Endometrial microvascular endothelial cells (primary cell): ENCODE results near the gene DDX39B.

- RAMPAGE, long total RNA = no peak
Measured at GRCh38 chr6:30885444-30885982, 1.2 kb downstream of the DDR1 start.

DNA sequence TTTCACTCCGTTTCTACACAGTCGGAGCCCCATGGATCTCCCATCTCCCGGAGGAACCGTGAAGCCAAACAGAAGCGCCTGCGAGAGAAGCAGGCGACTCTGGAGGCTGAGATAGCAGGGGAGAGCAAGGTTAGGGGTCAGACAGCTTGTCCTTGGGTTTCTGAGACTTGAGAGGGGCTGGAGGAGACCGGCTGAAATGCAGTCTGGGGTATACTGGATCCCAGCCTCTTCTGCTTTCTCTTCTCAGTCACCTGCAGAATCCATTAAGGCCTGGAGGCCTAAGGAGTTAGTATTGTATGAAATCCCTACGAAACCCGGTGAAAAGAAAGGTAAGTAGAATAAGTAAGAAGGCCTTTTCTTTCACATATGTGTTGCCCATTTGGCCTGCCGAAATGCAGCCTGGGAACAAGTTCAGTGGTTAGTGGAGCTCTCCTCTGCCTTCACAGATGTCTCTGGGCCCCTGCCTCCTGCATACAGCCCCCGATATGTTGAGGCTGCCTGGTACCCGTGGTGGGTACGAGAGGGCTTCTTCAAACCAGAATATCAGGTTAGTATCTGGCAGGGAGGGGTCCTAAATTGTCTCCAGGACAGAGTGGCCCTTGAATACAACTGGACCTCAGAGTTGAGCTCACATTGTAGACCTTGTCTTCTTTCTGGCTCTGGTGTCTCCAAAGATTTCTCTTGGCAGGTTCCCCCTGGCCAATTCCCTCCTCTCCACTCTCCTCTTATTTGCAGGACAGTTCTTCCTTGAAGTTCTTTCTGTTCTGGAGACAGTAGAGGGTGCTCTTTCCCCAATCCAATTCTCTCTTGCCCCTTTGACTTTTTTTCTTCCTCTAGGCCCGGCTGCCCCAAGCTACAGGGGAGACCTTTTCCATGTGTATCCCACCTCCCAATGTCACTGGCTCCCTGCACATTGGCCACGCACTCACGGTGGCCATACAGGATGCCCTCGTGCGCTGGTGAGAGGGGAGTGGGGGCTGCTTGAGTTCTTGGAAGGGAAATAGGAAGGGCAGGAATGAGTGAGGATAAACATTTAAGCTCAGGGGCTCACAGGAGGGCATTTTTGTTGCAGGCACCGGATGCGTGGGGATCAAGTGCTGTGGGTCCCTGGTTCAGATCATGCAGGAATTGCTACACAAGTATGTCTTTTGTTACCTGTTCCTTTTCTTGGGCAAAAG, 1.3 kb downstream of the VARS2 start:
- RAMPAGE, long total RNA = no peak

- RAMPAGE, long total RNA = no peak
Measured at GRCh38 chr6:30926501-30927014, 5.4 kb downstream of the SFTA2 start.

DNA sequence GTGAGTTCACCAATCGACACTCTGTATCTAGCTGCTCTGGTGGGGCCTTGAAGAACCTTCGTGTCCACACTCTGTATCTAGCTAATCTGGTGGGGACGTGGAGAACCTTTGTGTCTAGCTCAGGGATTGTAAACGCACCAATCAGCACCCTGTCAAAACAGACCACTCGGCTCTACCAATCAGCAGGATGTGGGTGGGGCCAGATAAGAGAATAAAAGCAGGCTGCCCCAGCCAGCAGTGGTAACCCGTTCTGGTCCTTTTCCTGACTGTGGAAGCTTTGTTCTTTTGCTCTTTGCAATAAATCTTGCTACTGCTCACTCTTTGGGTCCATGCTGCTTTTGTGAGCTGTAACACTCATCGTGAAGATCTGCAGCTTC, 9.2 kb upstream of the MUC22 start:
- RAMPAGE, long total RNA = no peak

GRCh38 chr6:31010744-31011068, 432 bp downstream of the MUC22 start:
- RAMPAGE, long total RNA = no peak

DNA sequence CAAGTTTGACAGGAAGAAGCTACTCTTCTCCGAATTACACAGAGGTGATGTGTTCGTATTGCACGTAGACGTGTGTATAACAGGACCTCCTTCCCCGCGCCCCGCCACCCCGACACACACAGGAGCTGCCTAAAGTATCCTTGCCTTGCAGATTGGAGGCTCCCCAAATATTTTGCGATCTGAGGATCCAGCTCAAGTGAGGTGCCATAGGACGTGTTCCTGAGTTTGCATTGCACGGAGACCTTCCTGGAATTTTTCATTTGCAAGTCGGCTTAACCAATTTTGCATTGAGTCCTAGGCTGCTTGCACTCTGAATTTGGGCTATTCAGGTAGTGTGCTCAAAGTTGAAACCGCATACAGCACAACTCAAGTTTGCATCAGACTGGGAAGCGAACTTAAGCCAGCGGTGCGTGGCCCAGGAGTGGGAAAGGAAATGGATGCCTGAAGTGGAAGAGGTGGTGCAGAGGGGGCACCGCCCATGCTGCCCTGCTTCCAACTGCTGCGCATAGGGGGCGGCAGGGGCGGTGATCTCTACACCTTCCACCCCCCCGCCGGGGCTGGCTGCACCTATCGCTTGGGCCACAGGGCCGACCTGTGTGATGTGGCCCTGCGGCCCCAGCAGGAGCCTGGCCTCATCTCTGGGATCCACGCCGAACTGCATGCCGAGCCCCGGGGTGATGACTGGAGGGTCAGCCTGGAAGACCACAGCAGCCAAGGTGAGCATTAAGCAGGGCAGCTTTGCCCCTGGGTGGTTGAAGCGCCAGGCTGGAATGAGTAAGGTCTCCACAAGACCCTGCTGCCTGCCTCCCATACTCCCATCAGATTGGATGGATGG, 820 bp downstream of the TCF19 start:
- RAMPAGE, long total RNA = no peak

- RAMPAGE, long total RNA = no peak
Measured at GRCh38 chr6:31178506-31179695, 8.4 kb upstream of the POU5F1 start.

DNA sequence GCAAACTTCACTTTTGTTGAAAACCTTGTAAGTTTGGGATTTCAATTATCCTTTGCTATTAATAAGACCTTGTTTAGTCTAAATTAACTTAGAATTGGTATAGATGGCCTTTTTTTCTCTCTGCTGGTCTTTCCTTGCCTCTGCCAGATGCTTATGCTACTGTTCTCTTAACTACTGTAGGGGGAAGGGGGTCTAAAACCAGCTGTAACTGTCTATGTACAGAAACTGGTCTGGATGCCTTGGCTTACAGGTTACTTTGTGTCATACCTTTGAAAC, 14.8 kb upstream of the POU5F1 start:
- RAMPAGE, long total RNA = no peak

GRCh38 chr6:31185806-31186852, 15.6 kb upstream of the POU5F1 start:
- RAMPAGE, long total RNA = no peak

GRCh38 chr6:31198301-31198588, 27.8 kb upstream of the POU5F1 start:
- RAMPAGE, long total RNA = no peak

DNA sequence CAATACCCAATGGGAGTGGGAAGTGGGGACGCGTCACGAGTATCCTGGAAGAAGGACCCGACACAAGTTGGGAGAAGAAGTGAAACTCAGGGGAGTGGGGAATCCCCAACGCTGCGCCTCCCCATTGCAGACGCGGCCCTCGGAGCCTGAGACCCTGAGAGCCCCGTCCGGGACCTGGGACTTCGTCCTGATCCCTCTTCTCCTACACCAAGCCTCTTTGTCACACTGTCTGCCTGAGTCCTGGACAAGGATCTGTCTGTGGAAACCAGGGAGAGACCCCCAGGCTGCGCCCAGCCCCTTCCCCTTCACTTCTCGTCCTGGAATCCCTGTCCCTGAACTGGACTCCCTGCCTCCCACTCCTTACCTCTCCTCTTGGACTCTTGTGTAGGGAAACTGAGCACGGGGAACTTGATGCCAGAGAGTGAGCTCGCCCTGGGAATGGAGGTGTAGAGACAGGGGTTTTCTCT, 304 bp upstream of the HLA-B start:
- RAMPAGE, long total RNA = no peak

DNA sequence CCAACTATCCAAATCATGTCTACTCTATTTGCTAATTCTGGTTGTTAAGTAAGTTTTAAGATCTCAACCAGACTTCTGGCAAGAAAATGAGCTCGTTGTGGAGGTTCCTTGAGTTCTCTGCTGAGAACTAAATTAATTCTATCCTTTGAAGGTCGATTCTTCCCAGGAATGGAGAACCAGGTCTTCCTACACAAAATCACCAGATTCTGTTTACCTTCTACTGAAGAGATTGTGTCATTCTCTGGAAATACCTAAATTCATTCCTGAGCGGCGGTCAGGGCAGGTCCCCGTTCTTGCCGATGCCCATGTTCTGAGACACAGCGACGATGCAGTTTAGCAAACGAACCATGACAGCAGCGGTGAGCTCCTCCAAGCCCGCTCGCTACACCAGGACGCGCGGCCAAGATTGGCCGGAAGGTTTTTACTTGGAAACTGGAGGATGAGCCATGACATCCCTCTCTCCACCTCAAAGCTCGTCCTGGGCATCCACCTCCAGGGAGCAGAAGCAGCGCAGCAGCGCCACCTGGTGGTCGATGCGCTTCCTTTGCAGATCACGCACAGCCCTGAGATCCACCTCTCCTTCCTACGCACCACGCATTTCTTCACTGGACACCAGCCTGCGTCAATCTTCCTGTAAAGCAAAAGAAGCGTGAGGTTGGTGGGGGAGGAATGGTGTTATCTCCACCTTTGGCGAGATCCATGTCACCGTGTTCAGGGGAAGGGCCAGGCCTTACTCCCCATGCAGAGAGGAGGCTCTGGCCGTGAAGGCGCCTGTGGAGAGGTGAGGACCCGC, 9.8 kb upstream of the HLA-B start:
- RAMPAGE, long total RNA = no peak

GRCh38 chr6:31378301-31378796, 21.4 kb upstream of the HLA-B start:
- RAMPAGE, long total RNA = no peak

DNA sequence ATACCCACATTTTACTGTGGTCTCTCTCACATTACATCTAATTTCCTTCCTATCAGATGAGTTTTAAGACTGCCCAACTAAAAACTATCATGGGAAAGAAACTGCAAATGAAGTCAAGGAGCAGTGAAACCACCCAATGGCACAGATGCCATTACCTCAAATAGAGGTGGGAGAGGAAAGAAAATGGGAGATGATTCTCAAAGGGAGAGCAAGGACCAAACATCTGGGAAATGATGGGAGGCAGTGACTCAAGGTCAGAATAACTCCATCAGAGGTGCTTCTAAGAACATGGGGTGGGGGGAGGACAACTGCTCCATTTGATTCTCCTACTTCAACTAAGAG, 4.3 kb downstream of the MCCD1 start:
- RAMPAGE, long total RNA = no peak

DNA sequence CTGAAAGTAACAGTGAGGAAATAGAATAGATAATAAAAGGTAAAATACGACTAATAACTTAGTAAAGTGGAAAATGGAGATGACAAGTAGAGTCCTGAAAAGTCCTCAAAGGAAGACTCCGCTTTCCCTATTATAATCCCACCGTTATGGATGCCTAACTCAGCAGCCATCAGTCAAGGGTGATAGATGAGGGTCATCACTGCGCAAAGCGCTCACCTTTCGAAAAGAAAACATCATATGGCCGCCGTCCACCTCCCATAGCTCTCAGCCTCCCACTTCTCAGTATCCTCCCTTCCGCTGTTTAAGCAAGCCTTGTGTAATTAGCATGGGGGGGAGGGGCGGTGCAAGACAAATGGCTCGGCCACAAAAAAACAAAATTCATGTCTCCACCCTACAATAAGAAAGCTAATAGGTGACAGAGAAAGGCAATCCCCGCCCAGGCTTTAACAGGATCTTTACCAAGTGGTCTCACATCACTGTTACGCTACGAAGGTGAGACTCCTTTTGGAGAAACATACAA, 806 bp downstream of the DDX39B start:
- RAMPAGE, long total RNA = no peak

DNA sequence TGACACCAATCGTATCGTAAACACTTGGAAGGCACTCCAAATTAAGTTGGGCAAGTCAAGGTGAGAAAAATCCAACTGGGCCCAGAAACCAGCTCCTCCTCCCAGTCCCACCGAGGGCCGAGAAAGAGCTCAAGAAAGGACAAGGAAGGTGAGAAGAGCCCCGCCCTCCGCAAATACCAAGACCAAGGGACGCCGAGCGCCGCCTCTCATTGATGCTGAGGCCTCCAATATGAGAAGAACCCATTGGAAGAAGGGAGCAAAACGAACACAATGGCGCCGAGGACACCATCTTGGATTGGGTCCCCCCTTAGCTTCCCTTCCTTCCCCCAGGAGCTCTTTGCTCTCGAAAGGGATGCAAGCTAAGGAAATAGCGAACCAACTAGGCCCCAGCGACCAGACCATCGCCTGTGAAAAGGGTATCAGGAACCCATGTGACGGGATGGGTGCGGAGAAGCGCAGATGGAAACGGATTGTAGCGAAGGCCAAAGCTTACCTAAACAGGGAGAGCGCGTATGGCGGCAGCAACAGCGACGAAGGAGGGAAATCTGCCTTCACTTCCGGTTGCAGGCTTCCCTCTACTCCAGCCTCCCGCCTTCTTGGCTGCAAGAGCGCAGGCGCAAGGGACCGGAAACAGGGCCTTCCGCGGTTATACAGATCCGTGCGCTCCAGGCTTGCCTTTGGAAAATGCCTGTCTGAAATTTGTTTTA, at the start of gene DDX39B:
Gene DDX39B (minus strand): TSS at position 547 of the 707 bp plus-strand sequence.
- RAMPAGE, long total RNA = start-site peak on the minus strand centred at position 566 of the sequence, 105 bp wide, 68 and 463 reads in 2 replicates

DNA sequence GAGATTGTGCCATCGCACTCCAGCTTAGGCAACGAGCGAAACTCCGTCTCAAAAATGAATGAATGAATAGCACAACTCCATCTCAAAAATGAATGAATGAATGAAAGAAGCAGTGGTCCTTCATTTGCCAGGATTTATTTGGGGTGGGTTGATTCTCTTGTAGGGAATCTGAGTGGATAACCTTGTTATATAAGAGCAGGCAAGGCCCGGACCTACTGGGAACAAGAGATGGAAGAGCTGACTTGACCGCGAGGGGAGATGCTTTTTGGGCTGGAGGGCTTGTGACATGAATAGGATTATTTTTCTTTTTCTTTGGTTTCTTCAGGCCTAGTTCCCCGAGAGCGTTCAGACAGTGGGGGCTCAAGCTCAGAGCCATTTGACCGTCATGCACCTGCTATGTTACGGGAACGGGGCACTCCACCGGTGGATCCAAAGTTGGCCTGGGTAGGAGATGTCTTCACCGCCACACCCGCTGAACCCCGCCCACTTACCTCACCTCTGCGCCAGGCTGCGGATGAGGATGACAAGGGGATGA, 9.8 kb downstream of the PRRC2A start:
- RAMPAGE, long total RNA = no peak

GRCh38 chr6:31657820-31658481, 2.3 kb downstream of the APOM start:
- RAMPAGE, long total RNA = no peak

DNA sequence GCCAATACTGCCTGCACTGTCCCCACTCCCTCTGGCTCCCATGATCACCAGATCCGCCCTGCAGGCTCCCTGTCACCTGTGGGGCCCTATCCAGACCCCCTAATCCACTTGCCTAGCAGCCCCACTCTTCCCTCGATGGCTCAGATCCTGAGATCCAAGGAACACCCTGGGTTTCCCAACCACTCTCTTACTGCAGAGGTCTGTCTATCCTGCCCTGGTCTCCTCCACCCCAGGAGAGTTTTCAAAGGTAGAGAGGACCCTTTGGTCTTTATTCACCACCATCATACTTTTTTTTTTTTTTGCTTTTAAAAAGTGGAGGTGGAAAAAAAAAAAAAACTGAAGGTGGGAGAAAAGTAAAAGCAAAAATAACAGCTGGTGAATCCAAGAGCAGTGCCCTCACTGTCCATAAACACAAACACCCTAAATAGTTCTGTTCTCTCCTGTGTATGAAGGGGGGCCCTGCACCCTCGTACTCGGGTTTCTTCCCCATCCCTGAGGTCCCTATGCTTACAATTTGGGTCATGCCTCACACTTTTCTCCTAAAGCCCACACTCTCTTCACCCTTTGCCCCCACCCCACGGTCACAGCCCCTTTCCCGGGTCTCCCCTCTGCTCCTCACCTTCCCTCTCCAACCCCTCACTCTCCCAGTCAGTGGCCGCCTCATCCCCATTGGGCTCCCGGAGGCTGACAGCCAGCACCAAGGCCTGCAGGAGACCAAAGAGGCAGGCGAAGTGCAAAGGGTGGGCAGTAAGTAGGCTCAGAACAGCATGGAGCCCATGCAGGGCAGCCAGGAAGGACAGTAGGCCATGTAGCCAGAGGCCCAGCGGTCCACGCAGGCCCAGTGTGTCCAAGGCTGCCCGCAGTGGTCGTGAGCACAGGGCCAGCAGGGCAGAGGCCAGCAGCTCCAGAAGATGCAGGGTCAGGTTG, 1.8 kb downstream of the C6orf47 start:
- RAMPAGE, long total RNA = no peak

GRCh38 chr6:31659437-31660208, 955 bp downstream of the C6orf47 start:
- RAMPAGE, long total RNA = no peak